Endothelial cell of umbilical vein (primary cell): ENCODE measurements around a stretch of chr21.

GRCh38 chr21:43311175-43311888, 115.6 kb downstream of the SIK1 start:
- PRO-cap = no peak
CAGE:
- cytosol, long polyA minus RNA = no peak
- cytosol, long polyA plus RNA = no peak
- long polyA plus RNA = no peak
- nucleus, long polyA minus RNA = no peak
- nucleus, long polyA plus RNA = no peak

- PRO-cap = no peak
CAGE:
- cytosol, long polyA minus RNA = no peak
- cytosol, long polyA plus RNA = no peak
- long polyA plus RNA = no peak
- nucleus, long polyA minus RNA = no peak
- nucleus, long polyA plus RNA = no peak
Observed at GRCh38 chr21:43318899-43319298, 108.0 kb downstream of the SIK1 start.

GRCh38 chr21:43333329-43334175, 93.4 kb downstream of the SIK1 start:
- PRO-cap = bidirectional peak, plus-strand start at chr21:43333983, minus-strand start at chr21:43333785
CAGE:
- cytosol, long polyA minus RNA = no peak
- cytosol, long polyA plus RNA = no peak
- long polyA plus RNA = no peak
- nucleus, long polyA minus RNA = start-site peak on the minus strand at chr21:43333419-43333580, 17 reads; start-site peak on the minus strand at chr21:43333708-43333954, 16 reads
- nucleus, long polyA plus RNA = no peak

DNA sequence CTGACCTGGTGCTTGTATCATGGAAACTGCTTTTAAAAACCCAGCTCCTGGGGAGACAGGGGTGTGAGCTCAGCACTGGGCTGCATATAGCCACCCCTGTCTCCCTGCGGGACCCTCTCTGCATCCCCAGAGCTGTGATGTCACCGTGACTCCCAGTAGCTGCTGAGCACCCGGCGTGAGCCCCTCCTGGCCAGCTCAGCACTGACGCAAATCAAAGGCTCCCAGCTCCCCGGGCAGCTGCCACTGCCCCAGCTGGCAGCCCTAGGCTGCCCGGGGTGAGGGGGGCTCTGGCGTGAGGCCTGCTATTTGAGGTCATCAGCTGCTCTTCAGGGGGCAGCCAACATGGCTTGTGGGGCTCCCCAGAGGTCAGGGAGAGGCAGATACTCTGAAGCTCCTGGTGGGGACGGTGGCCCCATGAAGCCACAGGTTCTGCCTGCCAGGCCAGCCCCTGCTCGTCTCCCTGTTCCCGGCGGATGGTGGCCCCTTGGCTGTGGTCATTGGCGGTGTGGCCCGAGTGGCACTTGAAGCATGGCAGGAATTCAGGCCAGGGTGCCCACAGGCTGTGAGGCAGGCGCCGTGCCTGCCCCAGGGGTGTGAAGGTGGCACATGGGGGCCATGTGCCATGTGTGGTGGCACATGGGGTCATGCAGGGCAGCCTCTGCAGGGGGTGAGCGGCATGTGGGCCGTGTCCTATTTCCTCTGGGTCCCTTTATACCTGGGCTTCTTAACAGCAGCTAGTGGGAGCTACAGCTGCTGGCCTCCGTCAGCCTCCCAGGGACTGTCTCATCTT, 85.4 kb downstream of the SIK1 start:
- PRO-cap = no peak
CAGE:
- cytosol, long polyA minus RNA = no peak
- cytosol, long polyA plus RNA = no peak
- long polyA plus RNA = no peak
- nucleus, long polyA minus RNA = no peak
- nucleus, long polyA plus RNA = no peak

GRCh38 chr21:43439309-43439653, 12.3 kb upstream of the SIK1 start:
- PRO-cap = no peak
CAGE:
- cytosol, long polyA minus RNA = no peak
- cytosol, long polyA plus RNA = no peak
- long polyA plus RNA = no peak
- nucleus, long polyA minus RNA = no peak
- nucleus, long polyA plus RNA = no peak

- PRO-cap = no peak
CAGE:
- cytosol, long polyA minus RNA = no peak
- cytosol, long polyA plus RNA = no peak
- long polyA plus RNA = no peak
- nucleus, long polyA minus RNA = no peak
- nucleus, long polyA plus RNA = no peak
Observed at GRCh38 chr21:43572988-43573225, 7.9 kb downstream of the H2BC12L start.

DNA sequence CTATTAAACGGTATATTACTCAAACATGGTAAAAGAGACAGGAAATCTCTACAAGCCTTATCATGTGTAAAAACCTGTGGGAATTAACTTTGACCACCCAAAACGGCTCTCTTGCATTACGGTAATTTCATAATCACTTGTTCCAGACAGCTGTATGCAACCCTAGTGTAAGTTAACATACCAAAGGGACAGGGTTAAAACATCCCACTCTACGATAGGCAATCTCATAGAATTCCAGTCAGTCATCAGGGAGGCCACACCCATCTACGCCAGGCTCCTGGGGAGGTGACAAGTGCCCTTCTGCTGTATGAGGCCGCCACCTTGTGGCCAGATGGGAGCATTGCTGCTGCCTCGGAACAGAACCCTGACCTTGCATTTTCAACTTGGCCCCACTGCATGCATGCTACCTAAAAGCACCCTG, 12.8 kb downstream of the HSF2BP start:
- PRO-cap = no peak
CAGE:
- cytosol, long polyA minus RNA = no peak
- cytosol, long polyA plus RNA = no peak
- long polyA plus RNA = no peak
- nucleus, long polyA minus RNA = no peak
- nucleus, long polyA plus RNA = no peak

- PRO-cap = no peak
CAGE:
- cytosol, long polyA minus RNA = no peak
- cytosol, long polyA plus RNA = no peak
- long polyA plus RNA = no peak
- nucleus, long polyA minus RNA = no peak
- nucleus, long polyA plus RNA = no peak
Observed at GRCh38 chr21:43659097-43659324, 277 bp downstream of the HSF2BP start.

DNA sequence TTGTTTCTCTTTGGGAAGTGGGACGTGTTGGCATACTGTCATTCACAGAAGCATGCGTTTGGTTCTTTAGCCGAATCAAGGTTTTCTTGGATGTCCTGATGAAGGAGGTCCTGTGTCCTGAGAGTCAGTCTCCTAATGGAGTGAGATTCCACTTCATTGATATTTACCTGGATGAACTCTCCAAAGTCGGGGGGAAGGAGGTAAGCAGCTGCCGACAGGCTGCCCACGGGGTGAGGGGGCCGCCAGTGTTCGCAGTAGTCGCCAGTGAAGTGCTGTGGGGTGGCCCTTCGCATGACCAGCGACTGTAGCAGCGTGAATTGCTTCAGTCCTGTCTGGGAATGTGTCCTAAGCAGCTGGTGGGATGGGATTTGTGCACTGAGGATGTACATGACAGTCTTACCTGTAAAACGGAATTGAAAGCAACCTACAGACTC, 15.6 kb downstream of the RRP1B start:
- PRO-cap = no peak
CAGE:
- cytosol, long polyA minus RNA = no peak
- cytosol, long polyA plus RNA = no peak
- long polyA plus RNA = no peak
- nucleus, long polyA minus RNA = no peak
- nucleus, long polyA plus RNA = no peak

DNA sequence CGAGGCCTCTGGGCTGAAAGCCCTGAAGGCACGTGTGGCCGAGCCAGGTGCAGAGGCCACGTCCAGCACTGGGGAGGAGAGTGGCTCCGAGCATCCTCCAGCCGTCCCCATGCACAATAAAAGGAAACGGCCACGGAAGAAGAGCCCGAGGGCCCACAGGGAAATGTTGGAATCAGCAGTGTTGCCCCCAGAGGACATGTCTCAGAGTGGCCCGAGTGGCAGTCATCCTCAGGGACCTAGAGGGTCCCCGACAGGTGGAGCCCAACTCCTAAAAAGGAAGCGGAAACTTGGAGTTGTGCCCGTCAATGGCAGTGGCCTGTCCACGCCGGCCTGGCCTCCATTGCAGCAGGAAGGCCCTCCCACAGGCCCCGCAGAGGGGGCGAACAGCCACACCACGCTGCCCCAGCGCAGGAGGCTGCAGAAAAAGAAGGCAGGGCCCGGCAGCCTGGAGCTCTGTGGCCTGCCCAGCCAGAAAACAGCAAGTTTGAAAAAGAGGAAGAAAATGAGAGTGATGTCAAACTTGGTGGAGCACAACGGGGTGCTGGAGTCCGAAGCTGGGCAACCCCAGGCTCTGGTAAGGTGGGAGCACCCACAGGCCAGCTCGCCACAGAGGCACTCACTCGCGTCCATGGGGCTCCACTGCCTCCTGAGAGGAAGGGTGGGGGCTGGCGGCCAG, 28.4 kb downstream of the RRP1B start:
- PRO-cap = no peak
CAGE:
- cytosol, long polyA minus RNA = no peak
- cytosol, long polyA plus RNA = no peak
- long polyA plus RNA = no peak
- nucleus, long polyA minus RNA = no peak
- nucleus, long polyA plus RNA = no peak

GRCh38 chr21:43718441-43718802, 507 bp upstream of the PDXK start:
- PRO-cap = no peak
CAGE:
- cytosol, long polyA minus RNA = no peak
- cytosol, long polyA plus RNA = no peak
- long polyA plus RNA = no peak
- nucleus, long polyA minus RNA = no peak
- nucleus, long polyA plus RNA = no peak

- PRO-cap = no peak
CAGE:
- cytosol, long polyA minus RNA = no peak
- cytosol, long polyA plus RNA = no peak
- long polyA plus RNA = no peak
- nucleus, long polyA minus RNA = no peak
- nucleus, long polyA plus RNA = no peak
Observed at GRCh38 chr21:43720304-43720543, 1.3 kb downstream of the PDXK start.

GRCh38 chr21:43729114-43729647, 10.3 kb downstream of the PDXK start:
- PRO-cap = bidirectional peak, plus-strand start at chr21:43729251, minus-strand start at chr21:43729233
CAGE:
- cytosol, long polyA minus RNA = no peak
- cytosol, long polyA plus RNA = no peak
- long polyA plus RNA = no peak
- nucleus, long polyA minus RNA = no peak
- nucleus, long polyA plus RNA = no peak

DNA sequence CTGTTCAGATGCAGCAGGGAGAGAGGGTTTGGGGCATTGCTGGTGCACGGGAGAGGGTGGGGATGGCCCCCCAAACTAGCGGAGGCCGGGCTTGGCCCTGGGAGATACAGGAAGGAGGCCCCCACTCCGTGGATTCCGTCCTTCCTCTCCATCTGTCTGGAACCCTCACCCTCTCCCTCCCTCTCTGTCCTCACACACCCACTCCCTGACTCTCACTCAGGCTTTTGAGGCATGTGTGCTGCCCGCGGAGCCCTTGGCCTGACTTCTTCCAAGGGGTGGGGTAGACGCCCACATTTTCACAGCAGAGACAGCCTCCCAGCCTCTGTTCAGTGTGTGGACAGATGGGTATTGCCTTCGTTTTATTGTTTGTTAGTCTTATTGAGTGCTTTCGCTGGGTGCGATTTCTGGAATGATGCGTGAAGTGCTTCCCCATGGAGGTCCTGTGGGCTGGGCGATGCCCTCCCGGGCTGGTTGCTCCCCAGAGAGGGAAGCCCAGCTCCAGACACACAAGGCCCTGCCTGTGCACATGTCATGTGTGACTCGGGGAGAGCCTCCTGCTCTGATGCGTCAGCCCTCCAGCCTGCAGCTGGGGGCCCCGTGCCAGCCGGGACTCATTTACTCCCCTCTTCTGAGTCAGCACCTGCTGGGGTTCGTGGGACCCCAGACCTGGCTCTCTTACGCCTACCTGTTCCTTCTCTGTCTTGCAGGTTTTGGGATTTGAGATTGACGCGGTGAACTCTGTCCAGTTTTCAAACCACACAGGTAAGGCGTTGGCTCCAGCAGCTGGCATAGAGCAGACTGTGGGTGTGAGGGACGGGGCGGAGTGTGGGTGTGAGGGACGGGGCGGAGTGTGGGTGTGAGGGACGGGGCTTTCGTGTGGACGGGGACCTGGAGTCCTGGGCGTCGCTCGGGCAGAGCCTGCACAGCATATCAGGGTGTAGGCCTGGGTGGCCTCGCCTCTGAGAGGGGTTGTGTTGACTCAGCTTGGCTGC, 14.7 kb downstream of the PDXK start:
- PRO-cap = no peak
CAGE:
- cytosol, long polyA minus RNA = no peak
- cytosol, long polyA plus RNA = no peak
- long polyA plus RNA = no peak
- nucleus, long polyA minus RNA = no peak
- nucleus, long polyA plus RNA = no peak

DNA sequence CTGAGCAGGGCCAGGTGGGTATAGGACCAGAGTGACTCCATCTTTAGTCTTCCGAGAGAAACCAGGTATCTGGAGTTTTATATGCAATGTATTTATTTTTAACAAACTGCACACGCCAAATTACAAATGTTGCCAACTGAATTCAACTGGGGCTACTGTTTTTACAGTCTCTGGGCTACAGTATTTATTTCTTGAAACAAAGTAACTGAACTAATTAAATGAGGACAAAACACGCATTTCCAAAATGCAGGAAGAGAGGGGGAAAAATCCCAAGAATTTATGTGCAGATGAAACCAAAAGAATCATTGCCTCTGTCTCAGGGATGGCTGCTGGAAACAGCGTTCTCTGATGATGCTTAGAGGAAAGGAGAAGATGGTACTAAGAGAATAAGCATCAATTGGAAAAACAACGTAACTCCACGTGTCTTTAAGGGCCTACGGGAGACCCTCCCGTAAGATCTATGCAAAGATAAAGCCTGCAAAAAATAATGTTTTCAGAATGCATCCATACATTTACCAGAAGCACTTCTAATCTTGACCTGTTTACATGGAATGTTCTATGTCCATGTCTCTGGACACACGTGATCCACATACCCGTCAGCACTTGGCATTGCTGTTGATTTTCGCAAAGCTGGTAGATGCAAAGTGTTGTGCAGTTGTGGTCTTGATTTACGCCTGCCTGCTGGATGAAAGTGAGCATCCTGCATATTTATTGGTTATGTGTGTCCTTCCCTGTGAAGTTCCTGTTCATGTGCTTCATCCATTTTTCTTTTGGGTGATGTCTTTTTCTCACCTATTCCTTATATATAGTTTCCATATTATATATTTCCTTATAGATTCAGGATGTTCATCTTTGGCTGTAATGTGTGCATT, 6.2 kb downstream of the AGPAT3 start:
- PRO-cap = no peak
CAGE:
- cytosol, long polyA minus RNA = no peak
- cytosol, long polyA plus RNA = no peak
- long polyA plus RNA = no peak
- nucleus, long polyA minus RNA = no peak
- nucleus, long polyA plus RNA = no peak

- PRO-cap = no peak
CAGE:
- cytosol, long polyA minus RNA = no peak
- cytosol, long polyA plus RNA = no peak
- long polyA plus RNA = no peak
- nucleus, long polyA minus RNA = no peak
- nucleus, long polyA plus RNA = no peak
Observed at GRCh38 chr21:43880012-43880521, 15.0 kb downstream of the AGPAT3 start.

- PRO-cap = no peak
CAGE:
- cytosol, long polyA minus RNA = start-site peak on the plus strand at chr21:43982309-43982373, 7 reads; start-site peak on the plus strand at chr21:43982489-43982713, 7 reads
- cytosol, long polyA plus RNA = no peak
- long polyA plus RNA = no peak
- nucleus, long polyA minus RNA = no peak
- nucleus, long polyA plus RNA = no peak
Observed at GRCh38 chr21:43982058-43983028, 29.8 kb upstream of the TRAPPC10 start.

GRCh38 chr21:44011497-44011995, 563 bp upstream of the TRAPPC10 start:
- PRO-cap = bidirectional peak, plus-strand start at chr21:44011832, minus-strand start at chr21:44011723
CAGE:
- cytosol, long polyA minus RNA = no peak
- cytosol, long polyA plus RNA = no peak
- long polyA plus RNA = no peak
- nucleus, long polyA minus RNA = no peak
- nucleus, long polyA plus RNA = no peak

- PRO-cap = no peak
CAGE:
- cytosol, long polyA minus RNA = no peak
- cytosol, long polyA plus RNA = no peak
- long polyA plus RNA = no peak
- nucleus, long polyA minus RNA = no peak
- nucleus, long polyA plus RNA = no peak
Observed at GRCh38 chr21:44029541-44030211, 17.6 kb downstream of the TRAPPC10 start.

GRCh38 chr21:44033163-44034182, 21.4 kb downstream of the TRAPPC10 start:
- PRO-cap = no peak
CAGE:
- cytosol, long polyA minus RNA = no peak
- cytosol, long polyA plus RNA = no peak
- long polyA plus RNA = no peak
- nucleus, long polyA minus RNA = no peak
- nucleus, long polyA plus RNA = no peak